Endodermal cell (in vitro differentiated cells): ENCODE data around the gene TRNAU1AP.

DNA sequence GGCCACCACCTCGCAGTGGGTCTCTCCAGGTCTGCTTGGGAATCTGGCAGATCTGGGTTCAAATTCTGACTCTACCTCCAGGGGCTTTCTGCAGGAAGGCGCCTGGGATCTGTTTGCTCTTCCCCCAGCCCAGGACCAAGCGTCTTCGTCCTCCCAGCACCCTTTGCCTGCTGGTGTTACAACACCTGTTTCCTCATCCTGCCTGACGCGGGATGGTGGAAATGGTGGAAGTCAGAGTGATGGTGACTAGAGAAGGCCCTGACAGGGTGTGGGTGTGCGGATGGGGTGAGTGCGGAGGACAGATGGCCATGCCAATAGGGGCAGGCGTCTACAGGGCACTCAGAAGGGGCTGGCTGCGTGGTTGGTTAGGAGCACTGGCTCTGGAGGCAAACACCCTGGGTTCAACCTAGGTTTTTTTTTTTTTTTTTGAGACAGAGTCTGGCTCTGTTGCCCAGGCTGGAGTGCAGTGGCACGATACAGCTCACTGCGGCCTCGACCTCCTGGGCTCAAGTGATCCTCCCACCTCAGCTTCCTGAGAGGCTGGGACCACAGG, 1.4 kb downstream of the THEMIS2 start:
- PRO-cap, result no peak

- PRO-cap, result no peak
Observed at GRCh38 chr1:27886949-27887593, 14.7 kb downstream of the THEMIS2 start.

DNA sequence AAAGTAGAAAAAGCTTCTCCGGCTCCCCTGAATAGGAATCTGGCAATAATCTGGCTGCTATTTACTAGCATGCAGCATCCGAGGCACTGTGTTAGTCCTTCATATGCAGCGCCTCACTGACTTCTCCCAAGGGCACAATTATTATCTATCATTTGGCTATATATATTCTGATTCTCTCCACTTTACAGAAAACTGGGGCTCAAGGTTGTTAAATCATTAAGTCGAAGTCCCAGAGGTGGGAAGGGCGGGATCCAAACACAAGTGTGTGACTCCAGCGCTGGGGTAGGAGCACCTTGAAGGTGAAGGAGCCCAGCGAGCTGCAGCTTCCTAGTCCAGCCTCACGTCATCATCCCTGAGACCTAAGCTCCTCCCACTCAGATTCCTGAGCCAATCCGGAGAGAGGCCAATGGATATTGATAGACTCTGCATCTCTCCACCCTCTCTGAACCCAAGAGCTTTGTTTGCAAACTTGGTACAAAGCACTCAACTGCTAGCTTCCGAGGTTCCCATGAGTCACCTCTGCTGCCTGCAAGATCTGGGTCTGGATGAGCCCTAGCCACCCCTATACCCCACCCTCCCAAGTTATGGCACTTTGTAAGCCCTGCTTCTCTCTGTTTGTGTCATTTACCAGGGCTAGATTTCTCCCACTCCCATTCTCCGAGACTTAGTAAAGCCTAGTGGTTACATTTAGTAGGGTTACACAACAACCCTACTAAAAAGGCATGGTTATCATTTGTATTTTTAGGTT, 16.7 kb upstream of the EYA3 start:
- PRO-cap, result bidirectional peak, plus-strand start at position 482 of the sequence, minus-strand start at position 295 of the sequence

- PRO-cap, result no peak
Observed at GRCh38 chr1:28272523-28273076, 13.3 kb downstream of the SESN2 start.

GRCh38 chr1:28473463-28474262, 32.2 kb upstream of the RCC1 start:
- PRO-cap, result no peak

- PRO-cap, result bidirectional peak, plus-strand start at chr1:28507951, minus-strand start at chr1:28507696
Observed at GRCh38 chr1:28507612-28508366, 1.9 kb downstream of the RCC1 start.

GRCh38 chr1:28552308-28553375, at the start of gene TRNAU1AP:
TSS of gene TRNAU1AP (plus strand) at chr1:28553085.
- PRO-cap, result bidirectional peak, plus-strand start at chr1:28553087, minus-strand start at chr1:28552884; bidirectional peak, plus-strand start at chr1:28553260, minus-strand start at chr1:28553170

- PRO-cap, result bidirectional peak, plus-strand start at chr1:28581144, minus-strand start at chr1:28581053; bidirectional peak, plus-strand start at chr1:28581405, minus-strand start at chr1:28581335
Observed at GRCh38 chr1:28580930-28581521, 11.0 kb upstream of the RAB42 start.

GRCh38 chr1:28655900-28656269, 12.7 kb upstream of the GMEB1 start:
- PRO-cap, result no peak

GRCh38 chr1:28669309-28669721, 731 bp downstream of the GMEB1 start:
- PRO-cap, result no peak

GRCh38 chr1:28886635-28887310, 27.6 kb upstream of the EPB41 start:
- PRO-cap, result unidirectional peak, minus-strand start at chr1:28886754; bidirectional peak, plus-strand start at chr1:28887172, minus-strand start at chr1:28886803

GRCh38 chr1:28983659-28984484, 69.5 kb downstream of the EPB41 start:
- PRO-cap, result no peak

DNA sequence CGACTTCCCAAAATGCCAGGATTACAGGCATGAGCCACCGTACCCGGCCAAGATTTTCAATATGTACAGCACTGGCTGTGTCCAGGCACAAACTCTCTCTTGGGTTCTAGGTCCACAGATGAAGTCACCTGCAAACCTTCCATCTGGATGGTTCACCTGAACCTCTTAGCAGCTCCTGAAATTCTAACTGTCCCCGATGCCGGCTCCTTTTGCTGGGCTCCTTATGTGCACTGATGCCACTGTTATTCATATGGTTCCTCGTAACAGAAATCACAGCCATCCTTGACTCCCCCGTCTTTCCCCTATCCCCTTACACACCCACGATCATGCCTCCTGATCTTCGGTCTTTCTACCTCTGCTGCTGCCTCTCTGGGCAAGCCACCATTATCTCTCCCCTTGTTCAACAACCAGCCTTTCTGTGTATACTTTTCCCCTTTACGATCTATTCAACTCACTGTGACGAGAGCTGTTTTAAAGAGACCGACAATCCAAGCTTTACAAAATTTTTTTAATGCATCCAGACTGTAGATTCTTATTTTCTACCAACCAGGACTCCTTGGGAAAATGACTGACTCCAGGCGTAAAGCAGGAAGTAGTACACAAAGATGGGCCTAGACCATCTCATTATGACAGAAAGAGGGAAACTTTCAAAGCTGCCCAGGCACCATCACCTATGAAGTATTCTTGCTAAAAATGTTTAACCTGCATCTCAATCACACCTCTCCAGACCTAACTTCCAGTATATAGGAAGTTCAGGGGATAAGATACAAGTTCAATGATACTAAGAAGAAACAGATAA, 27.0 kb upstream of the TMEM200B start:
- PRO-cap, result no peak

- PRO-cap, result no peak
Observed at GRCh38 chr1:29170360-29171314, 11.1 kb downstream of the SRSF4 start.

DNA sequence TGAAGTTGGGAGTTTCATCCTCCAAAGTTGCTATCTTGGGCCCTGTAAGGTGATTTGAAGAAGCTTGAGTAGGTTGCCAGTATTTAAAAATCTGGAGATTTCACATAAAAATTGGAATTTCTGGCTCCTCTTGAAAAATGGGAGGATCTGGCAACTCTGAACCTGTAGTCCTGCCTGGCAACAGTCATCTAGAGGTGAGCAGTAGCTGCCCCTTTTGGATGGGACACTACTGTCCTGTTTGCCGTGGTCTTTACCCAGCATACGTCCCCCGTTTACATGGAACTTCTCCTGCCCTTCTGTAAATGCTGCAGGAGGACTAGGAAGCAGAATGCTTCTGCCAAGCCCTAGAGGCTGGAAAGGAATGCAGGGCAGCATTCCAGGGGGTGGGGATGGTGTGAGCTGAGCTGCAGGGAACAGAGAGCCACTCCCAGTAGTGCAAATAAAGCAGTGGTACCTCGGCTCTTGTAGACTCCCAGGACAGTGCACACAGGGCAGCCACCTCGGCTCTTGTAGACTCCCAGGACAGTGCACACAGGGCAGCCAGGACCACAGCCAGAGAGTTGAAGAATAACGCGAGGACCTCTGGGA, 35.3 kb downstream of the PTPRU start:
- PRO-cap, result bidirectional peak, plus-strand start at position 480 of the sequence, minus-strand start at position 300 of the sequence

DNA sequence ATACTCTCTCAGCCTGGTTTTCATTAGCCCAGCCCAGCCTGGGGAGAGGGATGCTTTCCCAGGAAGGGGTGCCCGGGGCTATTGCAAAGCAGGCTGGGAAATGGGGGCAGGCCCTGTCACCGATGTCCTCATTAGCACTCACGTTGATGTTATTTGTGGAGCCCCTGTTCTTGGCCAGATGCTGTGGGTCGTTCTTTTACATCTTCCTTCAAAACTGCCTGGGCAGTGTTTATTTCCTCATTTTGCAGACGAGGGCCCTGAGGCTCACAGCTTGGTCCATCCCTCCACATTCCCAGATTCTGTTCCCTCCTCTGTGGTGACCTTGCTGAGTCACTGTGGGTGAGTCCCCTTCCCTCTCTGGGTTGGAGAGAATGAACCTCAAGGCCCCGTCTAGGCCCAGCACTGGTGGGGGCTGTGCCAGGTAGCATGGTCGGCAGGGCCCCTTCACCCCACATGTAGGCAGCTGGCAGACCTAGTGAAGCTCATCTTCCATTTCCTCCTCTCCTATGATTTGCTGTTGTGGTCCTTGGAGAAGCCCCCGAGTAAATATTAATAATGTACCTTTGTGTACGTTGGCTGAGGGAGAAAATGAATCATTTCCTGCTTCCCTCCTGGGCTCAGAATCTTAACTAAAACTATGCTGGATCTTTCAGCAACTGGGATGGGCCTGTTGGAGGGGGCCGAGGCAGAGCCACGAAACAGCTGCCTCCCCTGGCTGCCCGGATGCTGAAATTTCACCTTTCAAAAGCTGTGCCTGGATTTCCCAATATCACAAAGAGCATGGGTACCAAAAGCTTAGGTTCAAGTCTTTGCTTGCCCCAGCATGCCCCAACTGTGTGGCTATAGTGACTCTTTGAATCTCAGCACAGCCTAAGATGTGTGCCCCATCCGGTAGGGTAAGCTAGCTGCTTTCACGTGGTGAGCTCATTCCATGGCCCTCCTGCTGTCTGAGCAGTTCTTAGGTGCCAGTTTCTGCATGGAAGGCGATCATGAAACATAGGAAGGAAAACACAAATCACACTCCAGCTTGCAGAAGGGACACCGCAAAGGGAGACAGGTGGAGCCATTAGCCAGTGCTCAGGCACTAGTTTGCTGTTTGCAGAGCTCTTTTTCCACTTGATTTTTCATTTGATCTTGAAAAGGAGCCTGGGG, 473.2 kb downstream of the PTPRU start:
- PRO-cap, result no peak

DNA sequence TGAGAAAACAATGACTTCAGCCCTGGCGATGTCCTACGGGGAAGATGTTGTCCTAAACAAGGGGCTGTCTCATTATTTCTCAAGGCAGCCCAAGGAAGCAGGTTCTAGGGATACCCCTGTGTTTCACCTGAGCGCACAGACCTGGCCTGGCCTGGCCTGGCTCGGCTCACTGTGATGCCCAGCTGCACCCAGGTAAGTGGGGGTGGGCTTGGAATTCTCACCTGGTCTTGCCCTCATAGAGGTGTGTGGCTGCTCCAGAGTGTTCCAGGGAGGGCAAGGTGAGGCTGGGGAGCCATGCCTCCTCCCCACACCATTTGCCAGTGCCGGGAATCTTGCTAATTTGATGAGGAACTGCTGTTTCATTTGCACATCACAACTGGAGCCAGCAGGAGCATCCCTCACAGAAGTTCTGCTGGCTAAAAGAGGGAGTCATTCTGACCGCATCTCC, 601.0 kb downstream of the PTPRU start:
- PRO-cap, result no peak

DNA sequence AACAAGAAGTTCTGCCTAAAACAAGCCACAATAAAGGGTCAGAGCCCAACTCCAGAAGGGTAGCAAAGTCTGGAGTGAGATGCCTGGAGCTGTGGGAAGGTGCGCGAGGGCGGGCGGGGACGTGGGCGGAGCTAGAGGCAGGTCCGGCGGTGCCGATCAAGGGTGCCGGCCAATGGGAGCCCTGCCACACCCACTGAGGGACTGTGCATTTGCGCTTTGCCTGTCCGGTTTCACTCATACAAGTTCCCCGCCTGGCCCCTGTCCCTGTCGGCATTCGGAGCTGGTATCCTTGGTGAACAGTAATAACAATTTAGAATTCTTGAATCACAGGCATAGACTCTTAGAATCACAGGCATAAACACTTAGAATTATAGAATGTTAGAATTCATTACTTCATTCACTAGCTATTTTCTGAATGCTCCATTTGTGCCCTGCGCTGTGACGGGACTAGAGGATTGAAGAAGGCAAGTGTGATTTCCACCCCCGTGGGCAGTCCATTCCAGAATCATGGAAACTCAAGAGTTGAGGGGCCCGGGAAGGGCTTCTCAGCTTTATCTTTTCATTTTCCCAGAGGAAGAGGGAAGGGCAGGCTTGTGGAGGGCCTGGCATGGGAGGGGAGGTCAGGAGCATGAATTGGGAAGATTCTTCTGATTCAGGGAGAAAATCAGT, 732.2 kb downstream of the MATN1 start:
- PRO-cap, result unidirectional peak, plus-strand start at position 237 of the sequence

DNA sequence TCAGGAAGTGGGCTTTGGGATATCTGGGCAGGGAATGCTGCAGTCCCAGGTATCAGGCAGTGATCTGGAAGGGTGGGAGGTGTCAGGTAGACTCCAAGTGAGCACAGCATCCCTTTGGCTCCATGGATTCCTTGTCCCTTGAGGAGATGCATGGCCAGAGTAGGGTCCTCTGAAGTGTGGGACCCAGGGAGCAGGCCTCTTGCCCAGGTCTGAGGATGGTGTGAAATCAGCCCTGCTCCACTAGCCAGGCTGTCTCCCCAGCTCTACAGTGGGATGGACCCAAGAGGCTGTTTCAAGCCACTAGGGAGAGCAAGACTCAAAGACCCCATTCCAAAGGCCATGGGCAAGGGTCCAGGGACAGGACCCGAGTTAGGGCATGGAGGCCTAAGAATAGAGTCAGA, 723.5 kb downstream of the MATN1 start:
- PRO-cap, result no peak

- PRO-cap, result no peak
Observed at GRCh38 chr1:30658928-30659206, 64.5 kb downstream of the MATN1 start.